Cardiac ventricle fibroblast (primary cell): ENCODE measurements around a stretch of chr15.

- RAMPAGE, long total RNA: no peak
Observed at GRCh38 chr15:89781059-89781648, 5.0 kb downstream of the MESP2 start.

GRCh38 chr15:89813527-89814542 lies 817 bp downstream of the ANPEP start:
- RAMPAGE, long total RNA: no peak

- RAMPAGE, long total RNA: no peak
Observed at GRCh38 chr15:90013190-90014188, 12.4 kb downstream of the ZNF710 start.

DNA sequence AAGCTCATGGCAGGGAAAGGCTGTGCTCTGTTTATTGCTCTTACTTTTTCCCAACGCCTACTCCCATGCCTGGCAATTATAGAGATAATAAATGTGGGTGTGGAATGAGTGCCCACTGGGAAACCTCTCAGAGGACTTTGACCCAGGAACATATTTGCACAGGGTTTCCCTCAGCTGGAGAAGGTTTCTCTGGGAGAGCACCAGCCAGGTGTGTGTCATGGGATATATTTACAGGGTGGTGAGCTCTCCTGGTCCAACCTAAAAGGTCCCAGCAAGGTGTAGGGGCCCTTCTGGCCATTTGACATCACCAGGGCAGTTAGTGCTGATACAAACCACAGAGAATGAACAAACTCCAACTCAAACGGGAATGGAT lies 27.9 kb downstream of the ZNF710 start:
- RAMPAGE, long total RNA: no peak

- RAMPAGE, long total RNA: no peak
Observed at GRCh38 chr15:90045549-90046763, 44.8 kb downstream of the ZNF710 start.

DNA sequence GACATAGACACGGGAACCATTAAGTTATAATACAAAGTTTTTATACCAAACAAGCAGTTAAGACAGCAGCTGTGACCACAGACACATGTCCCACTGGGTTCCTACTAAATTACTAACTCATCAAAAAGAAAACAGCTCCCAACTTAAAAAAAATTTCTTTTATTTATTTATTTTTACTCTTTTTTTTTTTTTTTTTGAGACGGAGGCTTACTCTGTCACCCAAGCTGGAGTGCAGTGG lies 30.8 kb downstream of the IDH2 start:
- RAMPAGE, long total RNA: no peak

DNA sequence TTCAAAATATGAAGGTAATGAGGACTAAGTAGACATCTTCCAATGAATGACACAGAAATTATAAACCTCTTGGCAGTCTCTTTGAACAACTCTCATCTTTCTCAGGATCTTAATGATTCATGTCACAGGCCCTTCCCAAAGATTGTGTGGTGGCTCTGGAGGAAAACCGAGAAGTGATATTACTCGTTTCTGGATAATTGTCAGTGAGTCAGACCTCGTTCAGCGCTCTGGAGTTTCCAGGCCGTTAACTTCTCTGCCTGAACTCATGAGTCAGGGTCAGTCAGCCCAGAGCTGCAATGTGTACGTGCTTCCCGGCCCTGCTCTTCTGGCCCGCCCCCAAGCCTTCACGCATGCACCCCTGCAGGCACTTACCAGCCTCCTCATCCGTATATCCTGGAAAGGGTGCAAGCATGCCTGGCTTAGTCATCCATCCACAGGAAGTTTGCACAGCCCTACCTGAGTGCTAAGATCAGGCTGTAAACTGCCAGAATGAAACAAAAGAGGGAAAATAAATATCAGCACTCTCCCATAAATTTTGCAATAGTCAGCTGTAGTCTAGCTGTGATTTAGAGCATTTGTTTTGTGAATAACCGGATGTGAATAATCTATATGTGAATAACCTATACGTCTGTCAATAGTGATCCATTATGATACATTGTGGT lies 35.4 kb upstream of the SEMA4B start:
- RAMPAGE, long total RNA: no peak

DNA sequence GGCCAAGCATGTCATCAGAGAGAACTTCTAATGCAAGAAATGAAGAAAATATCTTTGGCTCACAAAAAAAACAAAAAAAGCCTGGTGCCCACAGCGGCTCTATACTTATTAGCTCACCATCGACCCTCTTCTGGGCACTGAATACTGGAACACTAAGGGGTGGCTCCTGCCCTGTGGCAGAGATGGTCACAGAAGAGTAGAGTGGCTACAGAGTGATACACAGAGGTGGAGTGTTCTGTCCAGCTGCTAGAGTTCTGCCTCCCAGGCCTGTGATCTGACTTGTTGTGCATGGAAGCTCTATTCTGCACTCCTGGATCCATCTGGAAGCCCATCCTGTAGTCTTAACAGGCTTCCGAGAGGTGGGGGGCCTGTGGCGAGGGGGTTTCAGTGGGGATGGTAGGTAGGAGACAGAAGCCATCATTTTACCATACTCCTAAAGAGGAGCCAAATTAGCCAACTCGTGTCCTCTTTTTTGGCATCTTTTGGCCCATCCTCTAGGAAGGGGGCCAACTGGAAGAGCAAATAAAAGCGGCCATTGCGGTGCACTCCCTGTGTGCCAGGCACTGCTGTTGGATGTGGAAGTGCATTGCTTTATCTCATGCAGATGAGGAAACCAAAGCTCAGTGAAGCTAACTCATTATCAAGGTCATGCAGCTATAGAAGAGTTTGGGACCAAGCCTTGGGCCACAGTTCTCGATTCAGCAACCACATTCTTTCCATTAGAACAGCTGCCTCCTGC lies 6.0 kb downstream of the SEMA4B start:
- RAMPAGE, long total RNA: no peak

DNA sequence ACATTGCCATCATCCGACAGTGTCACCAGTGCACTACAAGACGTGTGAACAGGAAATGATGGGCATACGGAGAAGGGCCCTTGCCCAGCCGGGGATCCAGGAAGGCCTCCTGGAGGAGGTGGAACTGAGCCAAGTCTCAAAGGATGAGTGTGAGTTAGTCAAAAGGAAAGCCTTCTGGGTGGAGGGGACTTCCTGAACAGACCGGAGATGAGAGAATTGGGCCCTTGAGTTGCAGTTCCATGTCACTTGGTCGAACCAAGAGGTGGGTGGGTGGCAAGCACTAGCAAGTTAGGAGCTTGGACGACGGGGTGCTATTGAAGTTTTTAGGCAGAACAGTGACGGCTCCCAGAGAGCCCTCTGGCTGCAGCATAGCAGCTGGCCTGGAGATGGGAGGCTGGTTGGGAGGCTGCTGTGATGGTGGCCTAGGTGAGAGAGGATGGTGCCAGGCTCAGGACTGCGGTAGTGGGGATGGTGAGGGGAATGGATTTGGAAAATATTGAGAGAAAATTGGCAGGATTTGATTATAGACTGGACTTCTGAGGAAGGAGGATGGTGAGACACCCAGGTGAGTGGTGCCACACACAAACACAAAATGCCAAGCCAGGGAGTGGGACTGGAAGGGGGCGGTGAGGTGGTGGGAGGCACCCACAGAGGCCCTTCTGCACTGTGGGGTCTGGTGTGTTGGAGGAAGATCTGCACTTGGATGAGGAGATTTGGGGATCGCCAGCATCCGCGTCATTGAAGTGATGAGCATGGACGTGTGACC lies 8.7 kb downstream of the SEMA4B start:
- RAMPAGE, long total RNA: no peak

GRCh38 chr15:90388424-90389454 lies 697 bp downstream of the IQGAP1 start:
- RAMPAGE, long total RNA: no peak

GRCh38 chr15:90528893-90529270 lies 841 bp upstream of the CRTC3 start:
- RAMPAGE, long total RNA: no peak

DNA sequence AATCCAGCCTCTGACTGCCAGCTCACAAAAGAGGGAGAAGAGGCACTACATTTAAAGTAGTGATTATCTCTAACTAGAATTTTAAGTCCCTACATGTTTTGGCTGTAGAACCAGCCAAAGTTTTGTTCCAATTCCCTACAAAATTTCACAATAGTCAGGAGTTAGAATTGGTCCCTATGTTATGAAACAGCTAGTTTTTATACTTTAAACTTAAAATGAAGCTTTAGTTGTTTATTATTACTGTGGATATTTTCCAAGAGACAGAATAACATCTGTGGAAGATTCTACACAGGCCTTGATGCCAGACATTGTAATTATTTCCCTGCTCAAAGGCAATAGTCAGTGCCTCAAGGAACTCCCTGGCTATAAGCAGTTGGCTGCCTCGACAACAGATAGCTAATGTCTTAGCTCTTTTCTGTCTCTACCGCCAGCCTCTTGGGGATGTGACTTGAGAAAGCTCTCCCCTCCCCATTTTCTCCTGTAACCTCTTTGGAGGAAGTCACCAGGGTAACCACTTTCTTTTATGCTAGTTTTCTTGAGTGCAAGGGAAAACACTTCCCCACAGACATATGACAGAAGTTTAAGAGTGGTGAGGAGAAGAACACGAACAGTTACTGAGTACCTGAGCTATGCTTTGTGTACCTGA lies 32.0 kb downstream of the CRTC3 start:
- RAMPAGE, long total RNA: no peak

GRCh38 chr15:90570970-90571623 lies 41.4 kb downstream of the CRTC3 start:
- RAMPAGE, long total RNA: no peak

DNA sequence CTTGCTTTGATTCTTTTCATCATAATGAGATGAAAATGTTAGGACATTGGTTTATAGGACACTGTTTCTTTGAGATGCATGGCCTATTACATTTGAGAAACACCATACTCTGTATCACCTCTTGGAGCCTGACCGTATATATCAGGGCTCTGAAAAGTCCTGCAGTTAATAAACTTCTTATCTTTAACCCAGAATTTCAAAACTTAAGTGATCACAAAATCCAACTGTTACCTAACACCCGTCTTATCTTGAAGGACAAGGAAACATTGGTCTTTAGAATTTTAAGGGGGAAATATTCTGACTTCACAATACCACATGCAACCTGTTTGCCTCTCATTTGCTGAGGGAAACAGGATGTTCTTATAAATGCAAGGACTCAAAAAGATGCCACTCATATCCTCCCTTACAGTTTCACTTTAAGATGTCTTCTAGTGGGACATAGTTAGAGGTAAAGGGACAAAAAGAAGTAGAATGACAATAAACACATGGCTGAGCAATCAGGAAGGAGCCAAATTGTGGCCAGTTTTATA lies 67.8 kb downstream of the CRTC3 start:
- RAMPAGE, long total RNA: no peak

DNA sequence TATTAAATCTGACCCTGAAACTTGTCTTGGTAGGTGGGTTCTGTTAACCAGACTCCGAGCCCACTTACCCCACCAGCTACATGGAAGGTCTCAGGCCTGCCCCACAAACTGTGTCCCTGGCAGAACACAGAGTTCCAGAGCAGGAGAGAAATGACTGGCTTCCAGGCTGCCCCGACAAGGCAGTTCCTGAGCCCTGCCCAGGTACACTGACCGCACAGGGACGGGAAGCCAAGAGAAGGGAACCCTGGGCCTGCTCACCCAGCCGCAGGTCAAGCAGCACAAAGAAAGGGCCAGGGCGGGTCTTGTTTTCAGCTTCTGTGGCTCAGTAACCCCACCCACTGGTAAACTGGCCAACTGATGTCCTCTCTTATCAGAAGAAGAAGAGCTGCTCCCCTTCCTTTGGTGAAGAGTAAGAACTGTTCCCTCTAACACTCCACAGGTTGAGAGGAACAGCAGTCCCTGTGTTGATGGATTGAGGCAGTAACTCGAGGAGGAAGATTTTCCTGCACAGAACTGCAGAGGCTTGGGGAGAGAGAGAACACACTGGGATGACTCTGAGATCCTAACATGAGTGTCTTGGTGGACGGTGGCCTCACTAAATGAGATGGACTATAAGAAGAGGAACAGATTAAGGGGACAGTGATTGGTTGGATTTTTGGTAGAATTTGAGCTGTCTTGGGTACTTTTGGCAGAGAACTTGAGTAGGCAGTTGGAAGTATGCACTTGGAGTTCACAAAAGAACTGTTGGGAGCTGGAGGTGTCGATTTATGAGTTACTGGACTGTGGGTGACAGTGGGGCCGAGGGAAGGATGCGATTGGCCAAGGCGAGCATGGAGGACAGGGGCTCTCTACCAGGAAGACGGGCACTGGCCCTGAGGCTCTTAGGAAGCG lies 68.5 kb downstream of the CRTC3 start:
- RAMPAGE, long total RNA: no peak

GRCh38 chr15:90642421-90643191 lies 74.5 kb upstream of the BLM start:
- RAMPAGE, long total RNA: no peak

- RAMPAGE, long total RNA: no peak
Observed at GRCh38 chr15:90823713-90823912, 44.8 kb upstream of the FURIN start.

DNA sequence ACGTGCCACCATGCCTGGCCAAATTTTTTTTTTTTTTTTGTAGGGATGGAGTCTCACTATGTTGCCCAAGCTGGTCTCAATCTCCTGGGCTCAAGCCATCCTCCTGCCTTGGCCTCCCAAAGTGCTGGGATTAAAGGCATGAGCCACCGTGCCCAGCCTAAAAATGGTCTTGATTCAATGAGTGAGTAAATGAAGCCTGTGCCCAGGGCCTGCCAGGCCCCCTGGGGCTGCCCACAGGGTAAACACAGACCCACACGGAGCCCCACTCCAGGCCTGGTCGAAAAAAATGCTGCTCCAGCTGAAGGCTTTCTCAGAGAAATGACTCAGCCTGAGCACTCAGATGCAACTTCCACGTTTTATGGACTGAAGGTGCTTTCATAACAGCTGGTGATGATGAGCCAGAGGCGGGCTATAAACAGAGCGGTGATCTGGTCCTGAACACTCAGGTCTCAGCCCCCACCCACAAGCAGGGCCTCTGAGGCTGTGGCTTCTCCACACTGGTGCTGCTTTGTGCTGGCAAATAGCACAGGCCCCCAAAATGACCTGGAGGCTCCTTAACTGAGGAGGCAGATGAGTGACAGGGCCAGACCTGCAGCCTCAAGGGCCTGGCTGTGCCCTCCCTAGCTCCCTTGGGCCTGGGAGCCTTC lies 23.3 kb upstream of the FURIN start:
- RAMPAGE, long total RNA: no peak

- RAMPAGE, long total RNA: no peak
Observed at GRCh38 chr15:90860425-90860685, 8.0 kb upstream of the FURIN start.

DNA sequence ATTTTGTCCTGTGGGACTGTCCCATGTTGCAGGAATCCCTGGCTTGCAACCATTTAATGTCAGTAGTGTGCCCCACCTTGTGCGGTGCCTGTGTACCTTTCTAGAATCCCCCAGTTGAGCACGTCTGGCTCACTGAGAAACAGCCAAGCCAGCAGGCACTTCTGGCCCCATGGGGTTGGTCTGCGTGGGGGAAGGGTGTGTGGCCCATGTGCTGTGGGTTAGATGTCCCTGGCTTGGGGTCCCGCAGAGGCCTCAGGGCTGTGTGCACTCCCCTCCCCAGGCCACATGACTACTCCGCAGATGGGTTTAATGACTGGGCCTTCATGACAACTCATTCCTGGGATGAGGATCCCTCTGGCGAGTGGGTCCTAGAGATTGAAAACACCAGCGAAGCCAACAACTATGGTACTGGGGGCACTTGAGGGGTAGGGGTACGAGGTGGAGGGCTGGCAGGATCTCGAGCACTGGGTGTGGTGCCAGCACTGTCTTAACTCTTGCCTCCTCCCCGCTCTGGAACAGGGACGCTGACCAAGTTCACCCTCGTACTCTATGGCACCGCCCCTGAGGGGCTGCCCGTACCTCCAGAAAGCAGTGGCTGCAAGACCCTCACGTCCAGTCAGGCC lies 3.8 kb upstream of the FES start:
- RAMPAGE, long total RNA: no peak